Temporal lobe (tissue), 2 donors: ENCODE data around the genes OPN1LW, OPN1MW and OPN1MW3.

DNA sequence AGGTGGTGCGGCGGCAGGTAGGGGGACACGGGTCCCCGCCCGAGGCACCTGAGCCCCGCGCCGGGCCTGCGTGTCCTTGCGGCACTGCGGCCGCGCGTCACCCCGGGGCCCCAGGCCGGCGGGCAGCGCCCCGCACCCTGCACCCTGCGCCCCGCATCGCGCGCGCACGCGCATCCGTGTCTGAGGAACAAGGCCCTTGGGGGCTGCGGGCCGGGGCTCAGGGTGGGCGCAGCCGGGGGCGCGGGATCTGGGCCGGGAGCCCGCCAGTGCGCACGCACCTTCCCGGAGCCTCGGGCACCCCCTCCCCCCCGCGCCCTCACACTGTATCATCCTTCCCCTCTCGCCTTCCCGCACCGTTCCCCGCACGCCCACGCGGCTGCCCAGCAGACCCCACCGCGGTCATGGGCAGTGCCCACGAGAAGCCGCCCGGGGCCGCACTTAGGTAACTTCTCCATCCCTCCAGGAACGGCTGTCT lies 564 bp downstream of the ATP2B3 start:
- RAMPAGE, long total RNA = no peak

DNA sequence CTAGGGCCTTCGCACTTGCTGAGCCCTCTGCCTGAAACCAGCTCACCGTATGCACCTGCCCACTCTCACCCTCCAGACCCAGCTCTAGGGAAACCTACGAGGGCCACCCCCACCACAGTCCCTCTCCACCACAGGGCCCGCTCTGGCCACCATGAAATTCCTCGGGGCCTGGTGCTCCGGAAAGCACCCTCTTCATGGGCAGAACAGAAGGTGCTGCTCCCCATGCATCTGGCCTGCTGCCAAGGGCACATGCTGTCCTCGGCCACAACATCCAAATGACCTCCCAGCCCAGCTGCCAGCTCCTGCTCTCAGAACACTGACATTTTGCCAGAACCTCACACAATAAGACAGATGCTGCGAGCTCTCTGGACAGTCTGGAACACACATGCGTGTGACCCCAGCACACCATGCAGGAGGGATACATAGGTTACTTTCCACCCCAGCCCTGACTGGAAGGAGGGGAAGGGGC lies 6.0 kb downstream of the CCNQ start:
- RAMPAGE, long total RNA = no peak

DNA sequence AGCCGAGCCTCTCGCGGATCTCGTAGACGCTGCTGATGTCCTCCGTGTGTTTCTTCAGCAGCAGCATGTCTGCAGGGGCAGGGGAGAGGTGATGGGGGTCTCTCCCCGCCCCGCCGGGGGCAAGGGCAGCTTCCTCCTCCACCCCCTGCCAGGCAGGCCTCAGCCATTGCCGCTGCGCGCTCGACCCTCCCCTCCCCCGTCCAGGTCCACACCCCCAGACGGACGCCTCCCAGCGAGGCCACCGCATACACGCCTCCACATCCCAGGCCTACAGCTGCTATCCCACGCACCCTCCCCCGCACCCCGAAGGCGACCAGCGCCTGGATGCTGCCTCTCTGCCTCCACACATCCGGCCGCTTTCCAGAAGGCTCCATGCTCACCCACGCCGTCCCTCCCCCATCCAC lies 601 bp downstream of the PNCK start:
- RAMPAGE, long total RNA = no peak

- RAMPAGE, long total RNA = no peak
Observed at GRCh38 chrX:153688921-153690086, 1.6 kb downstream of the SLC6A8 start.

- RAMPAGE, long total RNA = no peak
Observed at GRCh38 chrX:153699111-153699759, 11.5 kb downstream of the SLC6A8 start.

GRCh38 chrX:153702865-153703359 lies 15.2 kb downstream of the SLC6A8 start:
- RAMPAGE, long total RNA = no peak

- RAMPAGE, long total RNA = no peak
Observed at GRCh38 chrX:153706519-153707307, 17.5 kb downstream of the BCAP31 start.

- RAMPAGE, long total RNA = no peak
Observed at GRCh38 chrX:153764621-153766025, 1.1 kb downstream of the PLXNB3 start.

- RAMPAGE, long total RNA = no peak
Observed at GRCh38 chrX:153792810-153793656, 1.1 kb downstream of the IDH3G start.

GRCh38 chrX:153885370-153886022 lies 477 bp downstream of the L1CAM start:
- RAMPAGE, long total RNA = no peak

DNA sequence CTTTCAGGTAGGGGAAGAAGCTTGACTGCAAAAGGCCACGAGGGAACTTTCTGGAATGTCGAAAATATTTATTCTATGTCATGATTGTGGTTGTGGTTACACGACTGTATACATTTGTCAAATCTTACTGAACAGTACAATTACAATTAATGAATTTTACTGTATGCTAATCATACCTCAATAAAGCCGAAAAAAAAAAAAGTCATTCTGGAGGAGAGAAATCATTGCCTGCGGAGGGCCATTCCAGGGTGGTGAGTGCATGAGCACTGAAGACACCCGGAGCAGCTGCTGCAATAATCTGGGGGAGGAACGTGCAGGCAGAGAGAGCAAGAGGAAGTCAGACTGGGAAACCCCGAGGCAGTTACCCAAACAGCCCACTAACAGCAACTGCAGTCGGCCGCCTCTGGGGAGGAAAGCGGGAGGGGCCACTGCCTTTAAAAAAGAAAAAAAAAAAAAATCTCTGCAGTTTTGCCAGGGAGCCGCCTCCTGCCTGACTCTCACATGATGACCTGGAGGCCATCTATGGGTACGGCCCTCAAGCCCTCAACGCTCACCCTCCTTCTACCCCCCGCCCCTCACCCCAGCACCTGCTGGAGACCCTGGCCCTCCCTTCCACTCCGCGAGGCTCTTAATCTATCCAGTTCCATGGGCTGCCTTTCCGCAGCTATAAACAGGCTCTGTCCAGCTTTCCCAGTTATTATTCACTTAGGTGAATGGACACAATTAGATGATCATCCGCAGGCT lies 3.6 kb upstream of the AVPR2 start:
- RAMPAGE, long total RNA = no peak

DNA sequence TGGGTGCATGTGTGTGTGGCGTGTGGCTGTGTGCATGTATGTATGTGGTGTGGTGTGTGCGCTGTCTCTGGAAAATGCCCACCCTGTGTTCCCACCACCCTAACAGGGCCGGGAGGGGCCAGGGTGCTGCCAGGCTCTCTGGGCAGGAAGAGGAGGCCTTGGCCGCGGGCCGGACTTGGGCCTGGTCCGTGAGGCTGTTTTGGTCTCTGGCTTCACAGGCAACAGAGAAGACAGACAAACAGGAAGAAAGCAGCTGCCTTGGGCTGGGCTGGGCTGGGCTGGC lies 977 bp upstream of the AVPR2 start:
- RAMPAGE, long total RNA = no peak

DNA sequence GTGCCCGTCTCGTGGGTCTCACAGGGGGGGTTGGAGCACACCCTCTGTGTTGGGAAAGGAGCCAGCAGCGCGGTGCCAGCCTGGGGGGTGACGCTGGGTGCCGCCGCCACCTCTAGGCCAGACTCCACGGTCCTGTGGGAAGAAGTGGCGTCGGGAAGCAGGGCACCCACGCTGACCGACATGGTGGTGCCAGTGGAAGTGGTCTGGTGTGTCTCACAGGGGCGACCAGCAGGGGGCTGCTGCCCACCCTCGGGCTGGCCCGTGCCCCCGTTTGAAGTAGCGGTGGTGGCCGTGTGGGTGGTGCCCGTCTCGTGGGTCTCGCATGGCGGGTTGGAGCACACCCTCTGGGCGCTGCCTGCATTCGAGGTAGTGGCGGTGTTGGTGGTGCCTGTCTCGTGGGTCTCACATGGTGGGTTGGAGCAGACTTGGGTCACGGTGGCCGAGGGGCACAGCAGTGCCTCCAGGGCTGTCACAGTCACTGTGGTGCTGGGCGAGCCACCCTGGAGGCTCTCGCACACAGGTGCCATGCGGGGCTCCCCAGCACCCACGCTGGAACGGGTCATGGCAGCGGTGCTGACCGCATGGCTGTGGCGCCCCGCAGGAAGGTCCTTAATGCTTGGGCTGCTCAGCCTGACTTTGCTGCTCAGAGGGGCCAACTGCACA lies 9.8 kb upstream of the RENBP start:
- RAMPAGE, long total RNA = no peak

DNA sequence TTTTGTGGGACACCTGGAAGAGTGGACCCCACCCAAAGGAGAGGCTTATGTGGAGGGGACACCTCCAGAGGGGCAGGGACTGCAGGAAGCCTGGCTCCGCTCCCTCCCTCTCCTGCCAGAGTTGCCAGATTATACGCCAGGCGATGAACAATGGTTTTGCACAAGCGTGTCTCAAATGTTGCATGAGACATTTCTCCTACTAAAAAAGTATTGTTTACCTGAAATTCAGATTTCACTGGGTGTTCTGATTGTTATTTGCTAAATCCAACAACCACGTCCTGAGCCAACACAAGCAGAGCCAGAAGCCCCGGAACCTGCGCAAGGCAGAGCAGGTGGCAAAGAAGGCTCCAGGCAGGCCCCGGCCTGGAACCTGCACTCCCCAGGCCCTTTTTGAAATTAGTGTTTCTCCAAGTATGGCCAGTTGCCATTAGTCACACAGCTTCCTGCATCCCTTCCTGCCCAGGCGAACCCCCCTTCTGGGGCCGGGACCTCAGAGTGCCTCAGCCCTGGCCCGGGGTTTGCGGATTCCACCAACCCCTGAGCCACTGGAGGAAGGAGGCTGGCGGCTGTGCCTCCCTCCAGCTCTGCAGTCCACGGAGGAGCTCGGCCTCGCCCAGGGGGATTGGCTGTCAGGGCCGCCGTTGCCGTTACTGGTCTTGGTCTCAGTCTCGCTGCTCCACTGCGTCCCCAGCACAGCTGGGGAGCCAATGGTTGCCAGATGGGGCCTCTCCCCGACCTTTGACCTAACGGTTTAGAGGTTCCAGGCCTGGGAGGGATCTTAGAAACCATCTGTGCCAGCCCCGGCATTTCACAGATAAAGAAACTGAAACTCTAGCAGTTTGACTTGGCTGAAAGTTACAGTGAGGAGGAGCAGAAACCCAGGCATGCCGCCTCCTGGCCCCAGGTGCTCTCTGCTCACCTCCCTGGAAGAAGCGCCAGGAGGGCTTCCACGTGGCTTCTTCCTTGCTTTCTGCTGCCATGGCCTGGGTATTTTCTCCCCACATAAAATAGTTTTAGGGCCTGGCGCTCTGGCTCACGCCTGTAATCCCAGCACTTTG lies 12.8 kb downstream of the TMEM187 start:
- RAMPAGE, long total RNA = no peak

GRCh38 chrX:154076779-154077798 lies 20.4 kb downstream of the MECP2 start:
- RAMPAGE, long total RNA = no peak

DNA sequence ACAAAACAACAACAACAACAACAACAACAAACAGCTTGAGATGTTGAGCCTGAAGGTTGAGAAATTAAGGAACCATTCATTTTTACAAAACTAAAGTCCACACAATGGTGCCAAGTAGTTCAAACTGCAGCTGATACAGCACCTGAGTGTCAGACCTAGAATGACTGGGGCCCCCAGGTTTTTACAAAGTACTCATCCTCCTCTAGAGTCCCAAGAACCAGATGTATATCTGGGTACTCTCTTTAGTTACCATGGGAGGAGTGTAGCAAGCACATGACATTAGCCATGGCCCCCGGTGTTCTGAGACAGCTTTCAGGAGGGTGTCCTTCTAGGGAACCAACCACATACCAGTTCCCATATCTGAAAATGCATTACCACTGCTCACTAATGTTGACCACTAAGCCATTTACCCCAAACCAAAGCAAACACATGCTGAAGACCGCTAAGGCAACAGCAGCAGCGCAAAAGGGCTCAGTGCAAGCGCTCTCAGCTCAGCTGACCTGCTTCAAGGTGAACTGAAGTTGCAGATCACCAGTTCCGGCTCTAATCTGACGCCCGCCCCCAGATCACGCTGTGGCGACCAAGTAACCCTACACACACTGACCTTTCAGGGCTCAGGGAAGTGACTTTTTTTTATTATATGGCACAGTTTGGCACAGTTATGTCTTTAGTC lies 6.0 kb downstream of the MECP2 start:
- RAMPAGE, long total RNA = no peak

GRCh38 chrX:154135745-154136283 lies 8.2 kb upstream of the OPN1LW start:
- RAMPAGE, long total RNA = no peak

GRCh38 chrX:154143999-154144493 lies at the start of gene OPN1LW:
Gene OPN1LW (plus strand): TSS chrX:154144243.
- RAMPAGE, long total RNA = no peak

GRCh38 chrX:154182402-154182666 lies at the start of gene OPN1MW:
Gene OPN1MW (plus strand): TSS chrX:154182596.
- RAMPAGE, long total RNA = no peak

- RAMPAGE, long total RNA = no peak
Observed at GRCh38 chrX:154257218-154257672, at the start of gene OPN1MW3. Gene OPN1MW3 (plus strand): TSS chrX:154257582.